Measurements from ENCODE around the gene NKG7.

- RRBS: 40% methylated on average over 9 of the region's 18 CpGs
CAGE:
- cytosol, long polyA plus RNA: no peak
- long polyA plus RNA: no peak
- nucleus, long polyA plus RNA: no peak
Observed at GRCh38 chr19:50414683-50415015, 4.1 kb upstream of the SPIB start.

DNA sequence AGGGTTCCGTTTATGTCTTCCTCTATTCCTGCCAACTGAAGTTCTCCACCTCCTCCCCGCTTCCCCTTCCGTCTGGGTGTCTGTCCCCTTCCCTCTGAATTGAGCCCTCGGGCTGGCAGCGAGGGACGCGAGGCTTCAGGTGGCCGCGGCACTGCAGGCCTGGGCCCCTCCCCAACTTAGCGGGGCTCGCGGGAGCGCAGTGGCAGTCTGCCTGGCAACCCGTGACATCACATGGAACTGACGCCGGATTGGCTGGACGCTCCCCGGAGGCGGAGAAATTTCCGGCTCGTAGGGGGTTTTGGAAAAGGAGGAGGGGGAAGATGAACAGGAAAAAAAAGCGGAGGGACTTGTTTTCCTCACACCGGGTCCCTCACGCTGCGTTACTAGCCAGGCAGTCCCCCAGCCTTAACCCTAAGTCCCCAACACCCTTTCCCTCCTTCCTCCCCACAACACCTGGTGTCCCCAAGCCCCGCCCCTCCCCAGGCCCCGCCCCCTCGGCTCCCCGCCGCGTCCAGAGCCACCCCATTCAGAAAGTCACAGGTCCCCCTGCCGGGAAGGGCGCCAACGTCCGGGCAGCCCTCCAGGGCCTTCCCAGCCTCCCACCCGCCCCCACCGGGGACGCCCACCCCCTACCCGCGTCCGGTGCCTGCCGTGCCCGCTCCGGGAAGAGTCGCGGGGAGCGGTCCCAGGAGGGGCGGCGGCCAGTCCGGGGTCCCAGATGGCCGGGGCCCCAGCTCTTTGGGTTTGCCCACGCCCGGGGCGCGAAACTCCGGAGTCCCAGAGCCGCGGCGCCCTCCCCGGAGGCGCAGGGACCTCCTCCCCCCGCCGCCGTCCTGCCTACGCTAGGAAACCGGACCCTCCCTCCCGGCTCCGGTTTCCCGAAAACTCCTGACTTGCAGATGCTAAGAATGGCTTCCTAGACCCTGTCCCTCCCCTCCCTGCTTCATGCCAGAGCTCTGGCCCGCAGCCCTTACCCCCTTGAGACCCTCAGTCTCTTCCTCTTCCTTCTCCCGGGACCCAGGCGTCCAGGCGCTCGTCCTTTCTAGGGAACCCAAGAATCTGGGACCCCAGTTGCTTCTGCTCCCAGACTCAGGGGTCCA lies 802 bp upstream of the MYBPC2 start:
- RRBS: 4% methylated on average over 21 of the region's 74 CpGs
CAGE:
- cytosol, long polyA plus RNA: no peak
- long polyA plus RNA: no peak
- nucleus, long polyA plus RNA: no peak

GRCh38 chr19:50499964-50501103 lies 10.7 kb downstream of the JOSD2 start:
- RRBS: no CpG with 5 or more reads among the region's 38 CpGs
CAGE:
- cytosol, long polyA plus RNA: no peak
- long polyA plus RNA: no peak
- nucleus, long polyA plus RNA: no peak

DNA sequence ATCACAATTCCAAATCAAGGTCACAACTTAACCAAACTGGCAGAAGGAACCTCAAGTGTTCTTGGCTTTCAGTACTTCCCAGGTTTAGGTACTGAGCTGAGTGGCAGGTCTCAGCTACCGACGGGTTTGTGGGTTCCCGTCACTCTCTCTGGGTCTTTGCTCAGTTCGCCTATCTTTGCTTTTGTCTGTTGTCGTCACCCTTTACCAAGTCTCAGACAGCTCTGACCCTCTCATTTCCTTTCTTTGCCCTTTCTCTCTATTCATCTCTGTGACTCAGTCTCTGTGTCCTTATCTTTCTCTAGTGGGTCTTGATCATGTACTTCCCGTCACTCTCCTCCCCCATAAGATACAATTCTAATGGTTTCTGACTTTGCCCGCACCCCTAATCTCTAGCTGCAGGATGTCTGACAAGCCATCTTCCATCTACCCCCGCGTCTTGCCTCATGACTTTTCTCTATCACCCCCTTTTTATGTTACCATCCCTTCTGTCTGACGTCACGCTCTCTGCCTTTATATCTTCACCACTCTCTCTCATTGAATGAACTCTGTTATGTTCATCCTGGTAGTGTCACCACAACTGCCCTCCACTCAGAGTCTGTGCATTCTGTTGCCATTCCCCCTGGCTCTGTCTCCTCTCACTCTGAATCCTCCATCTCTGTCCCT lies 33.4 kb upstream of the LRRC4B start:
- RRBS: no CpG with 5 or more reads among the region's 11 CpGs
CAGE:
- cytosol, long polyA plus RNA: no peak
- long polyA plus RNA: no peak
- nucleus, long polyA plus RNA: no peak

- RRBS: 9% methylated on average over 3 of the region's 58 CpGs
CAGE:
- cytosol, long polyA plus RNA: no peak
- long polyA plus RNA: no peak
- nucleus, long polyA plus RNA: no peak
Observed at GRCh38 chr19:50607695-50608612, 31.7 kb downstream of the SYT3 start.

- RRBS: no CpG with 5 or more reads among the region's 12 CpGs
CAGE:
- cytosol, long polyA plus RNA: no peak
- long polyA plus RNA: no peak
- nucleus, long polyA plus RNA: no peak
Observed at GRCh38 chr19:50975609-50976311, 6.4 kb upstream of the KLK6 start.

GRCh38 chr19:51098479-51099334 lies 9.5 kb downstream of the CTU1 start:
- RRBS: 98% methylated on average over 11 of the region's 98 CpGs
CAGE:
- cytosol, long polyA plus RNA: no peak
- long polyA plus RNA: no peak
- nucleus, long polyA plus RNA: no peak

DNA sequence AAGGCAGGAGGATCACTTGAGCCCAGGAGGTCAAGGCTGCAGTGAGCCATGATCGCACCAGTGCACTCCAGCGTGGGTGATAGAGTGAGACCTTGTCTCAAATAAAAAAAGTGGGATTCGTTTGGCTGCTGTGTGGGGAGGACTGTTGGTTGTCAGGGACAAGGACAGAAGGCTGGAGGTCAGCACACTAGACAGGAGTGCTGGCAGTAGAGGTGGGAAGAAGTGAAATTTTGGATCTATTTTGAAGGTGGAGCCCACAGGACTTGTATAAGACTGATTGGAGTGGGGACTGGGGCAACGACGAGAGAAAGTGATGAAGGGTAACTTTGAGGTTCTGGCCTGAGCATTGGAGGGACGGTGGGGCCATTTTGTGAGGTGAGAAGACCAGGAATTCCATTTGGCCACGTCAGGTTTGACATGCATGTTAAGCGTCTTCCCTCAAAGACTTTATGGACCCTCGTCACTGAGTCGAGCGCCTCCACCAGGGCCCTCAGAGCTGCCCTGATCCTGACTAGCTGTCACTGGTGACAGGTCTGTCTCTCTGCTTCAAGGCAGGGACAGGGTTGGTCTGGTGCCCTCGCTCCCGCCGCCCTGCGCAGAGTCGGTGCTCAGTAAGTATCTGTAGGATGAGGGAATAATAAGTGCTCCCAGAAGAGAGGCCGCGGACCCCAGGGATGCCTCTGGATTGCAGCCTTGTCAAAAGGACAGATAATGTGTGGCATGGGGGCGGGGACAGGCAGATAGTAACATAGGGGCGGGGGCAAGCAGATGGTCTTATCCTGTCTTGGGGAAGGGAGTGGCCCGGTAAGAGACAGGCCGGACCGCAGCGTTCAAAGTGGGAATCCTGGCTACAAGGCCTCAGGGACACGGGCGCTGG lies 606 bp downstream of the CTU1 start:
- RRBS: no CpG with 5 or more reads among the region's 26 CpGs
CAGE:
- cytosol, long polyA plus RNA: no peak
- long polyA plus RNA: no peak
- nucleus, long polyA plus RNA: no peak

DNA sequence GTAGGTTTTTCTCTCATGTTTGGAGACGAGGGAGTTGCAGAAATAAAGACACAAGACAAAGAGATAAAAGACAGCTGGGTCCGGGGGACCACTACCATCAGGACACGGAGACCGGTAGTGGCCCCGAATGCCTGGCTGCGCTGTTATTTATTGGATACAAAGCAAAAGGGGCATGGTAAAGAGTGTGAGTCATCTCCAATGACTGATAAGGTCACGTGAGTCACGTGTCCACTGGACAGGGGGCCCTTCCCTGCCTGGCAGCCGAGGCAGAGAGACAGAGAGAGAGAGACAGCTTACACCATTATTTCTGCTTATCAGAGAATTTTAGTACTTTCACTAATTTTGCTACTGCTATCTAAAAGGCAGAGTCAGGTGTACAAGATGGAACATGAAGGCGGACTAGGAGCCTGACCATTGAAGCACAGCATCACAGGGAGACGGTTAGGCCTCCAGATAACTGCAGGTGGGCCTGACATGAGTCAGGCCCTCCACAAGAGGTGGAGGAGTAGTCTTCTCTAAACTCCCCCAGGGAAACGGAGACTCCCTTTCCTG lies 26.8 kb downstream of the SIGLEC7 start:
- RRBS: no CpG with 5 or more reads among the region's 12 CpGs
CAGE:
- cytosol, long polyA plus RNA: no peak
- long polyA plus RNA: no peak
- nucleus, long polyA plus RNA: no peak

DNA sequence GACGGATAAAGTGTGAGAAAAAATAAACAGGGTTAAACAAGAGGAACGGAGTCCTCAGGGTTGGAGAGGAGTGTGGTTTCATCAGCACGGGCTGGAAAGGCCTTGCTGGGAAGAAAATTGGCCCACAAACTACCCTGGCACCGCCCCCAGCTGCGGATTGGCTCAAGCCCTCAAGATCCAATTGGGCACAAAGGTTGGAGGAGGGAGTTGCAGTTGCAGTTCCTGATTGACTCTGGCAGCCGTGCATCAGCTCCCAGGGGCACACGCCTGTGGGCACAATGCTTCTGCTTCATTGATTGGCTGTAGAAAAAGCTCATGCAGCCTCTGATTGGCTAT lies 306 bp upstream of the SIGLECL1 start:
- RRBS: no CpG with 5 or more reads among the region's 7 CpGs
CAGE:
- cytosol, long polyA plus RNA: no peak
- long polyA plus RNA: no peak
- nucleus, long polyA plus RNA: no peak

DNA sequence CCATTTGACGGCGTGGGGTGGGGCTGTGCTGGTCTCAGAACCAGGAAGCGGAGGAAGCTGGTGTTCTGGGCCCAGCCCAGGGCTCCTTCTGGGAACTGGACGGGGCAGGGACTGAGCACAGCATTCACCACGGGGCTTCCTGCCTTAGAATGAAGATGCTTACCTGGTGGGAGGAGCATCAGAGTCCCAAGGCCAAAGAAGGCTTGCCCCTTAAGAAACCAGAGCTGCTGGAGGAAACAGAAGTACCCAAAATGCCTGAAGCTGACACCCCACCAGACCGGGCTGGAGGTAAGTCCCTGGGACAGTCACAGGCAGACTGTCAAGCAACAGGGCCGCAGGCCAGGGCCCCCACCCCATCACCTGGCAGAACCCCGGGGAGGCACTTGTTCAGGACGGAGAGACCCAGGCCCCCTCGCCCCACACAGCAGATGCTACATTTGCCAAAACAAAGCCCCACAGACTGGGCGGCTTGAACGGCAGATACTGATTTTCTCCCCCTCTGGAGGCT lies 17.8 kb upstream of the IGLON5 start:
- RRBS: 35% methylated on average over 2 of the region's 12 CpGs
CAGE:
- cytosol, long polyA plus RNA: no peak
- long polyA plus RNA: no peak
- nucleus, long polyA plus RNA: no peak

GRCh38 chr19:51372405-51373430 lies at the start of gene NKG7:
TSS of gene NKG7 (minus strand) at chr19:51372654.
- RRBS: no CpG with 5 or more reads among the region's 11 CpGs
CAGE:
- cytosol, long polyA plus RNA: no peak
- long polyA plus RNA: no peak
- nucleus, long polyA plus RNA: no peak

GRCh38 chr19:51407564-51408124 lies 9.8 kb downstream of the SIGLEC10 start:
- RRBS: no CpG with 5 or more reads among the region's 6 CpGs
CAGE:
- cytosol, long polyA plus RNA: no peak
- long polyA plus RNA: no peak
- nucleus, long polyA plus RNA: no peak

DNA sequence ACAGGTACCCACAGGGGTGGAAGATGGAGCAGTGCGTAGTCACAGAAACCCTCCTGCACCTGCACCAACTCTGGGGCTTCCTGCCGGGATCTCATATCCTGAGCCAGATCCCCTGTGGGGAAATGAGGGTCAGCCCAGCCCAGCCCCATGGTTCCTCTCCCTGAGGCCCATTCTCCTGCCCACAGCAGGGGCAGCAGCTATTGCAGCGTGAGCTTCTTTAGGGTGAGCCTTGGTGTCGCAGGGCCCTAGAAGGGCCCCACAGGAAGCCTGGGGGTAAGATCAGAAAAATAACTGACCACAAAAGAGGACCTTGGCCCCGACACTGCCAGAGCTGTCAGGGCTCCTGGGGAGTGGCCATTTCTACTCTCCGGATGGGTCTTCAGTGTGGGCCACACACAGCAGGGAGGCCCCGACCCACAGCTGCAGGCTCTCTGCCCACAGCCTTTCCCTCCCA lies 3.4 kb upstream of the SIGLEC8 start:
- RRBS: no CpG with 5 or more reads among the region's 7 CpGs
CAGE:
- cytosol, long polyA plus RNA: no peak
- long polyA plus RNA: no peak
- nucleus, long polyA plus RNA: no peak

GRCh38 chr19:51468739-51469775 lies 10.8 kb upstream of the SIGLEC8 start:
- RRBS: no CpG with 5 or more reads among the region's 8 CpGs
CAGE:
- cytosol, long polyA plus RNA: no peak
- long polyA plus RNA: no peak
- nucleus, long polyA plus RNA: no peak

- RRBS: no CpG with 5 or more reads among the region's 17 CpGs
CAGE:
- cytosol, long polyA plus RNA: no peak
- long polyA plus RNA: no peak
- nucleus, long polyA plus RNA: no peak
Observed at GRCh38 chr19:51725995-51726725, 2.4 kb upstream of the HAS1 start.

DNA sequence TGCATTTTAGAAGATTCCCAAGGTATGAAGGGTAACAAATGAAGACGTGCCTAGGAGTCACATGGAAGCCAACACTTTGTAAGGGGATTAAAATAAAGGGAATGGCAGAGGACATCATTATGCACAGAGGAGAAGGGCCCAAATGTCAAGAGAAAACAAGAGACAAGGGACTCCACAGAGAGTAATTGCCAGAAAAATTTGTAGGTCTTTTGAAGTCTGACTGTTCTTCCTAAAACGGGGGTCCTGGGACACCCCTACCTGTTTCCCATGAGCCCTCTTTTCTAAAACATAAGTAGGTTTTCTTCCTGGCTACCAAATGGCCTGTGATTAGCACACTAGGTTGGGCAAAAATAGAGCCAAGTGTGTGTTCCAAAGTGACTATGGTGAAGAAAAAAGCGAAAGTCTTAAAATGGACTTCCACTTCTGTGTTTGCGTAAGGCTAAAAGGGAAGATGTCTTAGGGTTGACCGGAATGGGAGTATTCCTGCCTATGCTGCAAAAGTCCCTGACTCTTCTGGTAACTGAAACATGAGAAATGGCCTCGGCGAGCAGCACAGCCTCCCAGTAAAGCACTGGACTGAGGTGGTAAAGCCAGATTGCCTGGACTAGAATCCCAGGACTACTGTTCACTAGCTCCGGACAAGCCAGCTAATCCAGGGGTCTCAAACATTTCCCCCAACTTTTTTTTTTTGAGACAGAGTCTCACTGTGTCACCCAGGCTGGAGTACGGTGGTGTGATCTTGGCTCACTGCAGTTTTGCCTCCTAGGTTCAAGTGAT lies 2.4 kb upstream of the FPR1 start:
- RRBS: no CpG with 5 or more reads among the region's 9 CpGs
CAGE:
- cytosol, long polyA plus RNA: no peak
- long polyA plus RNA: no peak
- nucleus, long polyA plus RNA: no peak

- RRBS: no CpG with 5 or more reads among the region's 9 CpGs
CAGE:
- cytosol, long polyA plus RNA: no peak
- long polyA plus RNA: no peak
- nucleus, long polyA plus RNA: no peak
Observed at GRCh38 chr19:51771304-51771901, 10.4 kb downstream of the FPR2 start.

DNA sequence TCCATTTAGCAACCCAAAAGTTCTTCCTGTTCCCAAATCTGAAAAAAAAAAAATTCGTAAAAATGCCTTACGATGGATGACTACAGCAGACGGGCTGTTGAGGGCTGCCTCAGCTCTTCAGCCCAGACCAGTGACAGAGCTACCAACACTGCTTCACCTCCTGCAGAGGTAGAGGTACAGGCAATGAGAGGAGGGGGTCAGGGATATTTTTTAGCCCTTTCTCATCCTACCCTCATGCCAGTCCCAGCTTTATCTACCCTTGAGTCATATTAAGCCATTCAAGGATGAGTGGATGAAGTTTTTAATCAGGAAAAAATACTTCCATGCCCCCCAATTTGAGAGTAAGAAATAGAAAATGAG lies 7.2 kb downstream of the FPR3 start:
- RRBS: no CpG with 5 or more reads among the region's 3 CpGs
CAGE:
- cytosol, long polyA plus RNA: no peak
- long polyA plus RNA: no peak
- nucleus, long polyA plus RNA: no peak

GRCh38 chr19:51823930-51824269 lies 28.9 kb downstream of the FPR3 start:
- RRBS: no CpG with 5 or more reads among the region's 6 CpGs
CAGE:
- cytosol, long polyA plus RNA: no peak
- long polyA plus RNA: no peak
- nucleus, long polyA plus RNA: no peak

Measured in SK-N-SH (cell line).